Sigmoid colon (tissue), 4 donors: ENCODE measurements around a stretch of chr2.

DNA sequence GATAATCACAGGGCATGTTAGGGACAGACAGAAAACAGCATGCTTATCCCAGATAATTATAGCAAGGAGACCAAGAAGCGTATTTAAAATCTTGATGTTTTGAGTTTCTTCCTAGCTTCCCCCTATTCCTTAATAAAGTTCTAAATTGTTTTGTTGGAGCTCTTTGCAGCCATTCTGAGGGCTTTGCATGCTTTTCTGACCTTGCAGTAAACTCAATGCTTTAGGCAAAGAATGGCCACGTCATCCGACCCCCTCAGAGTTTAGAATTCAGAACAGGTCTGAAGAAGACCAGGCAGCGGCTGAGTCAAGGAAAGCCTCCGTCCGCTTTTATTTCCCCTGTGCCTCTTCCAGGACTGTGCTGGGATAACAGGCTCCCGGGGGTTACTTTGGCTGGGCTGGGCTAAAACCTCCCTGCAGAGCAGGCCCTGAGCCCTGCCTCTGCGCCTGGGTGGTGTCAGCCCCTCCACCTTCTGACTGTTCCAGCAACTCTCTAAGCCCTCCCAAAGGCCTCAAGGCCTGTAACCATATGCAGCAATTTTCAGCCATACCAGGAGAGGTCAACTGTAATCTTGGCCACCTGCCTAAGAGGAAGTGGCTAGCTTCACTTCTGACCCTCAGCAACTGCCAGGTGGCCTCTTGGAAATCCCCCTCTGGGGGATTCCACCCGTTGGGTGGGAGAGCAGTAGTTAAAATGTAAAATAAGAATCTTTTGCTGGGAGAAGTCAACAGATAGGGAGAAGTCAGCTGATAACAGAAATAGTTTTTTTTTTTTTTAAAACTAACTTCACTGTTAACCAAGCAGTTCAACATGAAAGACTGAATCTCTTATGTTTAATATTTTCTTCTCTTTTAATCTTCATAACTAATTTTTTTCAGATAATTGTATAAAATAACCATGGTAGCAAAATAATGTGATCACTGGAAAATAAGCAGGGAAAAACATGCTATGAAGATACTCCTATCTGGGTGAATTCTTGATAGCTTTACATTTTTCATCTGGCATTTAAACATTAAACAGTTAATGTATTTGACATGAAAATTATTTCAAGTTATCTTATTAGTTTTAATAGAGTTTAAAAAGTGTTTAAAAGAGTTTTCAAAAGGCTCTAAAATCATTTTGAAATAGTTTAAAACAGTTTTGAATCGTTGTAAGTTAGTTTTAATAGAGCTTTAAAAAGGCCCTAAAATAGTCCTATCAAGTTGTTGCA, 166.7 kb downstream of the RPIA start:
- PRO-cap: no peak
- RAMPAGE, long total RNA, 4 experiments: no peak in any of the 4 experiments

DNA sequence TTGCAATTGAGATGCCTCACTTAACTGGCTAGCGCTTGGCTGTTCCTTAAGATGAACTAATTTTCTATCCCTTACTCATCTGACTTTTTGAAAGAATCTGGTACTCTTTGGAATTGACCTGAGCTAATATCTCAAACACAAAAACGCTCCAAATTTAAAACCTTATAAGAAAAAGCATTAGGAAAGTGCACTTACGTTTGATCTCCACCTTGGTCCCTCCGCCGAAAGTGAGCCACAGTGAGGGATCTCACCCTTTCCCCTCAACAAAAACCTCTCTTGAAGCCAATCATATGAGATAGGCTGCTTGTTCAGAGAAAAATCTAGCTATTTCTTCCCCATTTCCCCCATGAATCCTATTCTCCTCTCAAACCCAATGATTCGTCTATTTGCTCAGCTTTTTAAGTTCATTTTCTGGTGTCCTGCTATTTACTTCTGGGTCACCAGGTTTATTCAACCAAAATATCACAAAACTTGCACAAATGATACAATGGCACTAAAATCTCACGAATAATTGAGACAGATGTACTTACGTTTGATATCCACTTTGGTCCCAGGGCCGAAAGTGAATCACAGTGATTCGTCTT, 169.3 kb downstream of the RPIA start:
- PRO-cap: no peak
- RAMPAGE, long total RNA, 4 experiments: no peak in any of the 4 experiments

DNA sequence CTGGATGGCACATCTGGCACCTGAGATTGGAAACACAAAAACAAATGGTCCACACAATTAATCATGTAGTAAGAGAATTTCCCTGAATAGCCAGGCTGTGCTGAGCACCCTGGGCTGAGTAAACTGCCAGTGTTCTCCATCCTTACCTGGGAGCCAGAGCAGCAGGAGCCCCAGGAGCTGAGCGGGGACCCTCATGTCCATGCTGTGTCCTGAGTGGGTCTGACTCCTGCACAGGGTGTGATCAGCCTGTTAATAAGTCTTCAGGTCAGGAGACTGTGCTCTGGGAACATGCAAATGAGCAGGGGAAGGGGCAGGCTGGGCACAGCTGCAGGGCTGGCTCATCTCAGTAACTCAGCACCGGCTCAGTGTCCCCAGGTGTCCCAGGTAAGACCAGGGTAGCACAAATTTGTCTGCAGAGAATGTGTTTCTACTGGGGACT, 275.1 kb downstream of the RPIA start:
- PRO-cap: no peak
- RAMPAGE, long total RNA, 4 experiments: no peak in any of the 4 experiments

DNA sequence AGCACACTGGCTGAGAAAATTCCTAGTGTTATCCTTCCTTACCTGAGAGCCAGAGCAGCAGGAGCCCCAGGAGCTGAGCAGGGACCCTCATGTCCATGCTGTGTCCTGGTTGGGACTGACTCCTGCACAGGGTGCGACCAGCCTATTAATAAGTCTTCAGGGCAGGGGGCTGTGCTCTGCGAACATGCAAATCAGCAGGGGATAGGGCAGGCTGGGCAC, 576.8 kb downstream of the RPIA start:
- PRO-cap: no peak
- RAMPAGE, long total RNA, 4 experiments: no peak in any of the 4 experiments

DNA sequence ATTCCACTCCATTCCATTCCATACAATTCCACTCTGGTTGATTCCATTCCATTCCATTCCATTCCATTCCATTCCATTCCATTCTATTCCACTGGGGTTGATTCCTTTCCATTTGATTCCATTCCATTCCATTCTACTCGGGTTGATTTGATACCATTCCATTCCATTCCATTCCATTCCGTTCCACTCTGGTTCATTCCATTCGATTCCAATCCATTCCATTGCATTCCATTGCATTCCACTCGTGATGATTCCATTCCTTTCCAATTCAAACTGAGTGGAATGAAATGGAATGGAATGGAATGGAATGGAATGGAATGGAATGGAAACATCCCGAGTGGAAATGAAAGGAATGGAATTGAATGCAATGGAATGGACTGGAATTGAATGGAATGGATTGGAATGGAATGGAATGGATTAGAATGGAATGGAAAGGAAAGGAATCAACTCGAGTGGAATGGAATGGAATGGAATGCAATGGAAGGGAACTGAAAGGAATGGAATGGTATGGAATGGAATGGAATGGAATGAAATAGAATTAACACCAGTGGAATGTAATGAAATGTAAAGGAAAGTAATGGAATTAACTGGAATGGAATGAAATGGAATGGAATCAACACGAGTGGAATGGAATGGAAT, 1143.6 kb downstream of the RPIA start:
- PRO-cap: no peak
- RAMPAGE, long total RNA, 4 experiments: no peak in any of the 4 experiments

GRCh38 chr2:89947269-89947741, 1255.8 kb downstream of the RPIA start:
- PRO-cap: no peak
- RAMPAGE, long total RNA, 4 experiments: no peak in any of the 4 experiments

GRCh38 chr2:90209652-90210145, 1518.2 kb downstream of the RPIA start:
- PRO-cap: no peak
- RAMPAGE, long total RNA, 4 experiments: no peak in any of the 4 experiments

DNA sequence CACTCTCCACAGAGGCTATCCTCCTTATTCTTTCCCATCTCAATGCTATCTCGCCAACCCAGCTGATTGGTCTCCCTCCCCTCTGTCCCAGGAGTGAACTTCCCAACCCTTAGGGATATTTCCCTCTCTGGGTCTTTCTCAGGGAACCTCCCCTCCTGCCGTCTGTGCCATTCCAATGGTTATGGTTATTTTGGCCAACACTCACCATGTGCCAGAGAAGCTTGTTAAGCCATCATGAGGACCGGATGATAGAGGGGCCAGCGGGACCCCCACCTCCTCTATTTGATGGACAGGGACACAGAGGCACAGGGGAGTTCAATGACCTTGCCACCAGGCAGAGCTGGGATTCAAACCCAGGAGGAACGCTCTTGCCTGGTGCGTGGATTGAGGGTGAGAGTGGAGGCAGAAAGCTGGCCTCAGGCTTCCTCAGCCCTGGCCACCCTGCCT, 40.0 kb upstream of the MAL start:
- PRO-cap: no peak
- RAMPAGE, long total RNA, 4 experiments: no peak in any of the 4 experiments

GRCh38 chr2:94998025-94998841, 27.3 kb upstream of the MAL start:
- PRO-cap: no peak
- RAMPAGE, long total RNA, 4 experiments: no peak in any of the 4 experiments

- PRO-cap: no peak
- RAMPAGE, long total RNA, 4 experiments: no peak in any of the 4 experiments
Measured at GRCh38 chr2:95058878-95059481, 33.5 kb downstream of the MAL start.

DNA sequence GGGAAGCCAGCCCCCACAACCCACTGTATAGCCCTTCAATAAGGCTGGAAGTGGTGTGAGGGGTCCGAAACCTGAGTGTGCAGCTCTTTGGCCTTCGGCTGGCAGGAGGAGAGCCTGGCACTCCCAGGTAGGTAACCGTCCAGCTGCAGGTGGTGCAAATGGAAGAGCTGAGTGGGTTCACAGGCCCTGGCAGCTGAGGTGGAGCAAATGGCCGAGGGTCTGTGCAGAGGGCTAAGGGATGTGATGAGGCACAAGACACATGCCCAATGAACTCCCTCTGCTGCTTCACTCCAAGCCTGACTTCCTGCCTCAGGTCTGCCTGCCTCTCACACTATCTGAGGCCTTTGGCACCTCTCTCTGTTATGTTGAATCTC, 7.6 kb upstream of the ZNF892 start:
- PRO-cap: no peak
- RAMPAGE, long total RNA, 4 experiments: no peak in any of the 4 experiments

- PRO-cap: no peak
- RAMPAGE, long total RNA, 4 experiments: no peak in any of the 4 experiments
Measured at GRCh38 chr2:95289635-95290497, 7.3 kb upstream of the KCNIP3 start.

GRCh38 chr2:95293551-95294070, 3.5 kb upstream of the KCNIP3 start:
- PRO-cap: no peak
- RAMPAGE, long total RNA, 4 experiments: no peak in any of the 4 experiments

- PRO-cap: no peak
- RAMPAGE, long total RNA, 4 experiments: start-site peak on the plus strand in 2 of 4 experiments, at chr2:95526793-95526832 at its widest, 12 to 18 reads per replicate; start-site peak on the minus strand in 3 of 4 experiments, at chr2:95526715-95526762 at its widest, 9 to 26 reads per replicate
Measured at GRCh38 chr2:95526120-95527414, 42.0 kb upstream of the TRIM43B start.

DNA sequence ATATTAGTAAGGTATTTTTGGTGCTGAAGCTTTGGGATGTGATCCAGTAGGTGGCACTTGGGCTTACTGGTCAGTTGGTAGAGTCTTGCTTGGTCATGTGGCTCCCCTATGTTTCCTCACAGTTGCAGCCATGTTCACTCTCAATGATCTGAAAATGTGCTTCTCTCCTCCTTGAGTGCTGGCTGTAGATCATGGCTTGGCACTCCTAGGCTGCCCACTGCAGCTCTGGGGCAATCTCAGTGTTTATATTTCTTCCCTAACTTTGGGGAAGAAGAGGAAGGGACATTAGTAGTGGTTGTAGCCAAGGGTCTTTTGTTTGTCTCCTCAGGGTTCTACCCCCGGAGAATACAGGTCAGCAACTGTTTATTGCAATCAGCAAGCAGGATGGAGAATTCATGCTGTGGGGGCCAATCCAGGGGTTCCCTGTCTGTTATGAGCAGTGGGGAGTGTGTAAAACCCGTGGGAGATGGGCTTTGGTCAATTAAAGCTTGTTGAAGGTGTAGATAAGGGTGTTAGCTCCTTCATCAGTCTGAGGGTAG, 163.1 kb downstream of the ANKRD36C start:
- PRO-cap: no peak
- RAMPAGE, long total RNA, 4 experiments: no peak in any of the 4 experiments

GRCh38 chr2:95882228-95882722, 109.3 kb downstream of the ANKRD36C start:
- PRO-cap: no peak
- RAMPAGE, long total RNA, 4 experiments: no peak in any of the 4 experiments

- PRO-cap: no peak
- RAMPAGE, long total RNA, 4 experiments: no peak in any of the 4 experiments
Measured at GRCh38 chr2:96090891-96091536, 25.4 kb downstream of the ADRA2B start.

DNA sequence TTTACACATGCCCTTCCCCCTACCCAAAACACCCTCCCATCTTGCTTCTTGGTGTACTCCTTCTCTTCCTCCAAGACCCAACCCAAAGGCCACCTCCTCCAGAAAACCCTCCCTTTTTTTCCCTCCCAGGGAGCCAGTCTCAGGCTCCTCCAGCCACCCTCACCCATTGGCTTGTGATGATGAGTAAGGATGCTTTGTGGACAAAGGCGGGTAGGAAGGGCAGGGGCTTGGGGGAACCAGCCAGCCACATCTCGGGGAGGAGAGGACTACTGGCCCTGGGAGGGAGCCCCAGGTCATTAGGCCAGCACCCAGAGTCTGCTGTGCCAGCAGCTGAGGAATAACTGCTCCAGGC, 3.9 kb downstream of the ADRA2B start:
- PRO-cap: no peak
- RAMPAGE, long total RNA, 4 experiments: no peak in any of the 4 experiments

DNA sequence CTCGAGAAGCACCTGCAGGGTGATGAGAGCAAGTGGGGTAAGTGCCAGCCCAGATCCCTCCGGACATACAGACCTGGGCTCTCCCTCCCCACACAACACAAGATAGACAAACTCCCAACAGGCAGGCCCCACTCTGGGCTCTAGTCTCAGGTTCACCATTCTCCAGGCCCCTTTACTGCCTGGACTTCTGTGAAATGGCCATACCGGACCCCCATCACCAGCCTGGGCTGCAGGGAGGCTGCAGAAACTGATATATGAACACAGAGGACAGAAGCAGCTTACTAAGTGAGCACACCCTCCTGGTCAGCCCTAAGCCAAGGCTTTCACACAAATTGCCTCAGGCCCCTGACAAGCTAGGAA, 5.6 kb downstream of the ASTL start:
- PRO-cap: no peak
- RAMPAGE, long total RNA, 4 experiments: no peak in any of the 4 experiments

- PRO-cap: no peak
- RAMPAGE, long total RNA, 4 experiments: no peak in any of the 4 experiments
Measured at GRCh38 chr2:96164691-96165271, 19.5 kb upstream of the DUSP2 start.